ENCODE data around the gene CD46.

DNA sequence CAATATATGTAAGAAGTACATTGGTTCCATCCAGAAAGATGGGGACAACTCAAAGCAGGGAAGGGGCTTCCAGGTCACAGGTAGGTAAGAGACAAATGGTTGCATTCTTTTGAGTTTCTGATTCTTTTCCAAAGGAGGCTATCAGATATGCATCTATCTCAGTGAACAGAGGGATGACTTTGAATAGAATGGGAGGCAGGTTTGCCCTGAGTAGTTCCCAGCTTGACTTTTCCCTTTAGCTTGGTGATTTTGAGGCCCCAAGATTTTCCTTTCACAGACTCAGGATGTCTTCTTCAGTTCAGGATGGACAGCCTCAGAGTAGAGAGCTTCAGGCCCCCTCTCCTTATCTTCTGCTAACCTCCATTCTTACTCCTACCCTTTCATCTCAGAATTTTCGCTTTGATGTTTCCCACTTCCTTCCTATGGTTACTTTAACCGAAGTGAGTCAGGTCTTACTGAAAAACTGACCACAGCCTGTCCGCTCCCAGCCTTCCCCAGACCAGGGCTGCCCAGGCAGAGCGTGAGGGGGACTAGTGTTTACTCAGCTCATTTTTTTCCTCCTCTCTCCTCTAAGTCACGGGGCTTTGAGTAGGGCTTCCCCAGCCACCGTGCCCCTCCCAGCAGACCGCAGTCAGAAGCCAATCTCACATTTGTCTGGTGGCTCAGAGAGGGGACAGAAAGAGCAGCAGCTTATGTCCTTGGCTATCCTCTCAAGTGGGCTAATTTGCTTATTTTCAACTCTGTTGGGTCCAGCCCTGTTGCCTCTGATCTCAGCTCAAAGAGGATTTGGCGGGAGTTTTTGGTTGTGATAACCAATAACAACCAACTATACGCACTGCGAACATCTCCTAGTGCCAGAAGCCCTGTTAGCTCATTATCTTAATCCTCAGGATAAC is 4.3 kb upstream of the IL19 start:
- PRO-cap, result no peak

GRCh38 chr1:206922942-206923467 is 1.3 kb upstream of the FCMR start:
- PRO-cap, result no peak

DNA sequence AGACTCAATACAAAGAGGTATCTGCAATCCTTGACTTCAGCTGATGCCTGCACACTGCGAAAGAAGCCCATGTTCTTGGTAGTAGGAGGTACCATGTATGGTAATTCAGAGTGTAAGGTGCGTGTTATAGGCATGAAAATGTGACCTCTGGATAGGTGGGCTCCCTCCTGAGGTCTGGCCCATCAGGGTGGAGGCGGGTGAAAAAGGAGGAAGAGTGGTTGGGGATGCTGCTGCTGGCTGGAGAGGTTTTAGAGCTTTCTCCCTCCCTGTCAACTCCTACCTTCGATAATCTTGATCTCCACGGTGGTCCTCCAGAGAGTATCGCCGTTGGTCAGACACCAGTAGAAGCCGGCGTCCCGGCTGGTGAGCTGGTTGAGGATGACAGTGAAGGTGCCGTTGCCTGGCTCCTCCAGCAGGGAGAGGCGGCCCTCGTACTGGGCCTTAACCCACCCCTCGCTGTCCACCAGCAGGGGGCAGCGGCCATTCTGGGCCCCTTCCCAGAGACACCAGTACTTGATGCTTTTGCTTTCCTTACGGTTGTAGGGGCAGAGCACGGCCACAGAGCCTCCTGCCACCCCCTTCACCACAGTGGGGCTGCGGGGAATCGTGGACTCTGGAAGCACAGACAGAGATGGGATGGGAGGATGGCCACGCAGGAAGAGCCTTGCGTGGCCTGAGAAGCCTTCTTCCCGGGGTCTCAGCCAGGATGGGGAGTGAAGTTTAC is 10.9 kb downstream of the PIGR start:
- PRO-cap, result no peak

DNA sequence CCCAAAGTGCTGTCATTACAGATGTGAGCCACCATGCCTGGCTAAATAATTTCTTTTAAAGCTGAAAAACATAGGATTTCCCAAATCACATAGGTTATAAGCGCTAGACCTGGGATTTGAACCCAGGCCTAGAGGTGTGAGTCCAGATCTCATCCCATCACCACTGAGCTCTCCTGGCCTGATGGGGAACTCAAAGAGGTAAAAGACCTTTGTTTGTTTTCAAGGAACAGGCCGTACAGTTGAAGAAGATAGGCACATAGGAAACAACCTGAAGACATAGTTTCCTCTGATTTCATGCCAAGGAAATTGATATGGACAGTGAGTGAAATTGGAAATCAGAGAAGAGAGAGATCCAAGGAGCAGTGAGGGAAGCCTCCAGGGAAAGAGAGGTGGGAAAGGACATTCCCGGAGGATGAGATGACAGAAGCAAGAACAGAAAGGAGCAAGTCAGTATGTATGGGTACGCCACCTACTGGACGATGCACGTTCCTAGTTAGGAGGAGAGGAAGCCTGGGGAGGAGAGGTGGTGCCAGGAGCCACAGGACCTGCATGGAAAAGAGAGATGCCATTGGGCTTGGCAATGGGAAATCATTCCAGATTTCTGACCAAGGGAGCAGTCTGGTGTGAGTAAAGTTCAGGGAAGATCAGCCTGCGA is 27.7 kb downstream of the C1orf116 start:
- PRO-cap, result no peak

DNA sequence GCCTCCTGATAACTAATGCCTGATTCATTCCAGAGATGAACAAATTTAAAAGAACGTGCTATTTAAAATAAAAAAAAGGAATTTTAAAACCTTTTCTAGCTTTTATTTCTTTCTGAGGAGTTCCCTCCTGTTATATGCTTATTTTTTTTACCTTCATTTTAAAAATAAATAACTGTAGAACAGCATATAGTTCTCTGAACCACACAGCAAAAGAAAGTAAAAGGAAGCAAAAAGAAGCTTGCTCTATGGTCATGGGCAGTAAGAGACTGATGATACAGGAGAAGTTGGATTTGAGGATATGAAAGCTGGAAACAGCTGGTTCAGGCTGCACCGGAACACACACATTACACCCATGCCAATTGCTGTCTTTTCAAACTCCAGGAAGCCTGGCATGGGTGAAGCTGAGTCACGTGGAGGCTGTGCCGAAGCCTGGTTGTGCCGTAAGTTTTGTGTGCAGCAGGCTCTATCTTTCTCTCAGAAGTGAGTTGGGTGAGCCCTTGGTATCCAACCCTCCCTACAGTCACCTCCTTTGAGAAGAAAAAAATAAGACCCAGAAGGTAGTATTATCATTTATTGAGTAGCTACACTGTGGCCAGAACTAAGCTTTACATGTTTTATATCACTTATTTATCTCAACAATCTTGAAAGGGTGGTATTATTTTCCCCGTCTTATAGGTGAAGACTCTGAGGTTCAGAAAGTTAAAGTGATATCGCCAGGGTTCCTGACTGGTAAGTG is 14.4 kb downstream of the C1orf116 start:
- PRO-cap, result no peak

DNA sequence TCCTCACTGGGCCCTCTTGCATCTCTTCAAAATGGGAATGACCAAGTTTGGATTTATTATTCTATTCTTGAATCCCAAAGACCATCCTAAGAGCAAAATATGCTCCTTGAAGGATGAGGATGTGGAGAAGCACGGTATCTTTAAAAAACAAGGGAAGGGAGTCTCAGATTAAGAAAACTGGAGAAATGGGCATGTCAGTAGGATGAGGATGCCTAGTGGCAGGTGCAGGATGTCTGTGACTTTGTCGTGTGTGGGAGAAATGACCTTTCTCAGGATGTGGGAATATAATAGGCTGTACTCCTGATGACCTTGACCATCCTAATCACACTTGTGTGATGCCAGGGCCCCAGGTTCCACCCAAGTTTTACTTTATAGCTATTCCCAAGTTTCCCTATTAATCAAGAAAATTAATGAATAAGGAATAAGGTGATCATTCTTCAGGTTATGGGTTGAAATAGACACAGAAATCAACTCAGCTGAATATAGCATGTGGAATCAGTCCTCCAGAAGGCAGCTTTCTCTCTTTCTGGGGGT is 12.9 kb downstream of the C1orf116 start:
- PRO-cap, result no peak

DNA sequence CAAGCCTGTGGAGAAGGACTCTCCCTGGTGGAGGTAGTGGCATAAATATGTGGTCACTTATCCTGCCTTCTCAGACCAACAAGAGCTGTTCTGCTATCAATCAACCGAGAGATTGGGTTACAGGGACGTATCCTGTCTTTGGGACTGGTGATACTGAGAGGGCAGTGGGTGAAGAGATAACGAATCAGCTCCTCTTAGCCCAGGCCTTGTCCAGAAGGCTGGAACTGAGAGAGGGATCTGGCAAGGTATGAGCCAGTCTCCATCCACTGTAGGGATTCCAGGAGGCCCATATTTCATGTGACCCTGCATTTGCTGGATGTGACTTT is 11.4 kb downstream of the C1orf116 start:
- PRO-cap, result no peak

DNA sequence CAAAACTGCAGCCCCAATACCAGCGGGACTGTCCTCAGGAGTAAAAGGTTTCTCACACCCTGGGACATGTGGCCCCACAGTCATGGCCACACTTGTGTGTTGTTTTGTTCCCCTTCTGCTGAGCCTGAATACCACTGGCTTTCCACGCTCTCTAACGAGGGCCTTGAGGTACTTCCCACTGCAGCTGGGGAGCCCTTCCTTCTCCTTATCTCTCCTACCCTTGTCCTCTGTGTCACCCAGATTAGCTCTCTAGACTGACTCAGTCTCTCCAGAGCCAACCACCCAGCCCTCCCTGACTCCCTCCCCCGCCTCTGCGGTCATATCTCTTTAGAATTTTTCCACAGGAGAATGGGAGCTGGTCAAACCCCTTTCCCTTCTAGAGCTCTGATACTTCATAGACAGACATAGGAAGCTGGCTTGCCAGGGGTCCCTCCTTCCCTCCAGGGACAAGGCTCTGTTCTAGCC is 8.2 kb downstream of the C1orf116 start:
- PRO-cap, result no peak

DNA sequence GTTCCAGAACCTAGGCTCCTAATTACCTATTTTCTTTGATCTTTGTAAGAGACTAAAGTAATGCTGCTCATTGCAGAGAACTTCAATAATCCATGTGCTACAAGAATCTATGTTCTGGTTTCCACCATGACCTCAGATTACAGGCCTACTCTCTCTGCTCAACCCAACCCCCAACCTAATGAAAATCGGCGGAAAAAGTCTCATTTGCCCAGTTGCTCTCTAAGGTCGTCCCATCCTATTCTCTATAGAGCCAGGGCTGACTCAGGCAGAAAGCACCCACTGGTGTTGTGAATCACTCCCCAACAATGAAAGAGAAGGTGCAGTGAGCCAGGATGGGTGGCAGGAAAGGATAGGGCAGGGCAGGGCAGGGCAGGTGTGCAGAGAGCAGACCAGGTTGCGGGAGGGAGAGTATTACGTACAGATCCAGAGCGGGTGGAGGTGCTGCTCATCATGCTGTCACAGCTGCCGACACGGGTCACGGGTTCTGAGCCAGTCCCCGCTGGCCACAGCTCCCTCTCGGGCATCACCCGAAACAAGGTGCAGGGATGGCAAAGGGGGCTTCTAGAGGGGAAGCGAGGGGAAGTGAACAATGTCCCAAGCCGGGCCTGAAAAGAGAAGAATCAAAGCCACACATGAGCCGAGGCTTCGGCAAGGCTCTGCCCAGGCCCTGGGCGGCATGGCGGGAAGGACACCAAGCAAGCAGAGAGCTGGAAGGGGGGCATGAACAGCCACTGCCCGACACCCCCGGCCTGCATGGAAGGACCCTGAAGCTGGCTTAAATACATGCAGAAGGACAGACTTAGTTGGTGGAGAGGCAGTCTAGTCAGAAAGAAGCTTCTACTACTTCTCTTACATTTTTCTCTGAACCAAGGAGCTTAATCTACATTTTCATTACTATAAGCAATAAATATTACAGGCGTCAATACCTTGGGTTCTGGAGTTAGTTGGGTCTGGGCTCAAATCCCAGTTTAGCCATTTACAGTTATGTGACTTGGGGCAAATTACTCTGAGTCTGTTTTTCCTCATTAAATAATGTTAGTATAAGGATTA is 5.2 kb downstream of the C1orf116 start:
- PRO-cap, result no peak

DNA sequence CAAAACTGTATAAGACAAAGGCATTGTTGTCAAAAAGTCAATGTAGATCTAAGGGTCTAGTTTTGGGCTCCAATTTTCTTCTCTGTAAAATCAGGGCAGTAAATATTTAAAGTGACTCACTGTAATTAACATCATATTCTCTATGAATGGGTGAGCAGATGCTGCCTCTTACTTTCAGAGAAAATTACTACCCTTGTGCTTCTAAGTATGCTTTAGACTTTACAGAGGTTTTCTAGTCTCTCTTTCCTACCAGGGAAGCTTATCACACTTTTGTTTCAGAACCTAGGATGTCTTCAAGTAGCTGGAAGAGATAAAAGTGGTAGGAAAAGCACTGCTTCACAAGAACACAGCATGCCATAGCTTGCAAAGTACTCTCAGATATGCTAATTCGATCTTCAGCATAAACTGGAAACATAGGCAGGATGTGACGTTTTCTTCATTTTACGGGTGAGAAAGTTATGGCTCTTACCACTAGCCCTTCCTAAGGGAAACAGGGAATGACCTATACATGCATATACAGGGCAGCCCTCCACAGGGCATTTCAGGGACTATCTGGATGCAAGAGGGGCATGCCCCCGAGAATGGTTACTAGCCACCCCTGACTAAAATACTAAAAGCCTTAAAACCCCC is 2.7 kb downstream of the C1orf116 start:
- PRO-cap, result no peak

- PRO-cap, result no peak
Observed at GRCh38 chr1:207030401-207030788, 2.2 kb downstream of the C1orf116 start.

- PRO-cap, result no peak
Observed at GRCh38 chr1:207101979-207102639, 1.9 kb upstream of the C4BPA start.

DNA sequence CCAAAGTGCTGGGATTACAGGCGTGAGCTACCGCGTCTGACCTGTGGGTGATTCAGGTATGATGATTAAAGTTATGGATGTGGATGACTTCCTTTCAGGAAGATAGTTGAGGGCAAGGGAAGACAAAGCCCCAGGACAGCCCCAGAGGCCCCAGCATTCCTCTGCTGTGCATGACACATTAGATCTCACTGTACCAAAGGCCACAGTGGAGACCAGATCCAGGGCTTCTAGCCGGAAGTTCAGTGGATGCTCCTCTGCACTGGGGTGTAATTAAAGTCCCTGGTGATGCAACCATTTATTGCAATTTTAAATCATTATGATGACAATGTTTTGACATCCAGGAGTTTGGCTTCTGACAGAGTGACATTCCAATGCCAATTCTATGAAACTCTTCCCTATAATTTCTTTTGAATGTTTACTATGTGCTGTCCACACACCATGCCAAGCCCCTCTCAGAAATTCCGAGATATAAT is 5.0 kb downstream of the C4BPA start:
- PRO-cap, result no peak

GRCh38 chr1:207241094-207242061 is 80.1 kb upstream of the CD55 start:
- PRO-cap, result no peak

DNA sequence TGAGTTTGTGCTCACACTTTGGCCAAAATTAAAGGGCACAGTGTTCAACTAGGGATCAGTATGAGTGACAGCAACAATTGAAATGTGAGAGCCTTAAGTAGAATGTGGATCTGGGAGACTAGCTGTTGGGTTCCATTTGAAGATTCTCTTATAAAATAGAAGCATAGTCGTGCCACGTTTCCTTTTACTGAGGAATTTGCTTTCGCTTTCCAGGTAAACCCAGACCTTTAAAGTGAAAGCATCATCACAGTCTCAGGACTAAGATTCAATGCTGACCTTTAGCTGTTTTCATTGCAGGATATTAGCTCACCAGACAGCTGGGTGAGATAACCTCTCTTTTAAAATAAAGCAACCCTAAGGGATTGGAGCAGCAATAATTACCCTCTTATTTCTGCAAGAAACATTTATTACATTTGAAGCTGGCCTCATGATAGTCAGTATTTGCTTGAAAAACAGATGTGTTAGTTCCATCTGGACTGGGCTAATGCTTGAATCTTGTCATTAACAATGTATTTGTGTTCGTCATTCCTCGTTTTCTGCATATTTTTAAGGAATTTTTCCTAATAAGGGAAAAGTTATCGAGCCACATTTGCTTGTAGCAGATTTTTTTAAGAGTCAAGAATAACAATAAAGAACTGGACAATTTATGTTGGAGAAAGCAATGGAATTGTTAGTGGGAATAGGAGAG is 37.0 kb upstream of the CD55 start:
- PRO-cap, result no peak

DNA sequence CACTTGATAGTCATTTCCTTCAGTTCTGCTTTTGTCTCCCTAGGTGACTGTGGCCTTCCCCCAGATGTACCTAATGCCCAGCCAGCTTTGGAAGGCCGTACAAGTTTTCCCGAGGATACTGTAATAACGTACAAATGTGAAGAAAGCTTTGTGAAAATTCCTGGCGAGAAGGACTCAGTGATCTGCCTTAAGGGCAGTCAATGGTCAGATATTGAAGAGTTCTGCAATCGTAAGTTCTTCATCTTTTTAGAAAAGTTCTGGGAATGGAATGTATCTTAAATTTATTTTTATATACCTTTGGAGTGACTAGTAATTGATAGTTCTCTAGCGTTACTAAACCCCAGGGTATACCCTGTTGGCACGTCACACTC is 846 bp downstream of the CD55 start:
- PRO-cap, result no peak

DNA sequence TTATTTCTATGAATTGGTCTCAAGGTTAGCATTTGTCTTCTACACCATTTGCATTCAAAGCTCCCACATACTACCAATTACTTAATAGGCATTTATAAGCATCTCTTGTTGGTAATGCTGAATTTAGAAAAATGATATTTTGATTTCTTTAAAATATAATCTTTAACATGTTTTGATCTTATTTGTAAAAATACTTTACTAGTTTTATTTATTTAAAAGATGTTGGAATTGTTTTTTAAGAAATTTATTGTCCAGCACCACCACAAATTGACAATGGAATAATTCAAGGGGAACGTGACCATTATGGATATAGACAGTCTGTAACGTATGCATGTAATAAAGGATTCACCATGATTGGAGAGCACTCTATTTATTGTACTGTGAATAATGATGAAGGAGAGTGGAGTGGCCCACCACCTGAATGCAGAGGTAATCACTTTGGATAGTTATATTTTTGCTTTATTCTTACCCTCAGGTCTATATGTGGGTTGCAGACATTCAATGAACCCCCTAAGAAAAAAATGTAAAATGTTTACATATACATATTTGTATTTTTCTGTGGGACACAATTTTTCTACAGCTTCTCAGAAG is 9.5 kb downstream of the CD55 start:
- PRO-cap, result no peak

GRCh38 chr1:207363216-207364350 is 42.1 kb downstream of the CD55 start:
- PRO-cap, result no peak

- PRO-cap, result no peak
Observed at GRCh38 chr1:207737791-207738502, 13.9 kb upstream of the CD46 start.

- PRO-cap, result no peak
Observed at GRCh38 chr1:207751548-207752213, at the start of gene CD46. Gene CD46, plus strand, starts transcription at chr1:207752054.

Measured in peritoneum (tissue), 1 donor.